Cardiac septum (tissue), 1 donor: ENCODE results near the gene UGT1A6.

DNA sequence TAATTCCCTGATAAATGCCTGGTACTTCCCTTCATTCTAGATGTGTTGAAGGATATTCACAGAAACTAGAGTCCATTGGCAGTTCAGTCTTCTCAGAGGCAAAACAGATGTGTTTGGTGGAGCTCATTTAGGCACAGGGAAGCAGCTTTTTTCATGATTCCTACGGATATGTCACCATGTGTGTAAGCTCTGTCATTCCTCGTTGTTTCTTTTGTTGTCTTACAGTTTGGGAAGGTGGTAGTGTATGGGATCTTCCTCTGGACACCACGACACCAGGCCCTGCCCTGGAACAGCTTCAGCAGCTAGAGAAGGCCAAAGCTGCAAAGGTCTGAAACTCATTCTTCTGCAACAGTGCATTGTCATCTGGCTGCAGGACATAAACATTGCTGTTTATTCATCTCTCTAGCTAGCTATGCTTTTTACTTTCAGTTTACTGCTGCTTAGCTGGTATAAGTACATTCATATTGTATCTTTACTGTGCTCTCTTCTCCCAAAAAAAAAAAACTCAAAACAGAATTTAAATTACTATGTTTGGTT is 39.1 kb upstream of the KCNJ13 start:
- PRO-cap = no peak

DNA sequence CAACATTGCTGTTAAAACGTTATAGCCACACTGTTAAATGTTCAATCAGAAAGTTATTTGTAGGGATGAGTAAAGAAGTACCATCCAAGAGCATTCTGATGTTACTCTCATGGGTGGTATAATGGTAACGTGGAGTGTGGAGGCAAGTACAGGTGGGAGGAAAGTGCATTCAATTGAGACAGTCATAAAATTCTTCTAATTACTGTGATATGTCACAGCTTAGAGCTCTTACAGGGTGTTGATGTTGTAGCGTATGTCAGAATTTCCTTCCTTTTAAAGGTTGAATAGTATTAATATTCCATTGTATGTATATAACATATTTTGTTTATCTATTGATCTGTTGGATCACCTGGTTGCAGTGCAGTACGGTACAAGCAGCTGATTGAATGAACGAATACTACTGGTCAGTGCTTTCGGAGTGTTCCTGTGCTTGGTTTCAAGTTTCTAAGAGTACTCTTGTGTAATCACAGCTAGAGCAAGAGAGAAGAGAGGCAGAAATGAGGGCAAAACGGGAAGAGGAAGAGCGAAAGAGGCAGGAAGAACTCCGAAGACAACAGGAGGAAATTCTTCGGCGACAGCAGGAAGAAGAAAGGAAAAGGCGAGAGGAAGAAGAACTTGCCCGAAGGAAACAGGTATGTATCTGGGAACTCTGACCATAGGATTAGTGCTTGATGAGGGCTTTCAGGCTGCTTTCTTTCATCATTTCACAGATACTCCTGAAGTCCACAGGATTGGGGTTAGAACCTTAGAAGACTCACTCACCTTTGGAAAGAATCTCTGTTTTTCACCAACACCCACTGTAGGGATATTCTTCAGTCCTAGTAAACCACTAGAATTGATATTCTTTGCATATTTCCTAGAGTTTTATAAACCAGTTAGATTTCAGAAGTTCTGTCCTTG is 40.3 kb upstream of the KCNJ13 start:
- PRO-cap = no peak

DNA sequence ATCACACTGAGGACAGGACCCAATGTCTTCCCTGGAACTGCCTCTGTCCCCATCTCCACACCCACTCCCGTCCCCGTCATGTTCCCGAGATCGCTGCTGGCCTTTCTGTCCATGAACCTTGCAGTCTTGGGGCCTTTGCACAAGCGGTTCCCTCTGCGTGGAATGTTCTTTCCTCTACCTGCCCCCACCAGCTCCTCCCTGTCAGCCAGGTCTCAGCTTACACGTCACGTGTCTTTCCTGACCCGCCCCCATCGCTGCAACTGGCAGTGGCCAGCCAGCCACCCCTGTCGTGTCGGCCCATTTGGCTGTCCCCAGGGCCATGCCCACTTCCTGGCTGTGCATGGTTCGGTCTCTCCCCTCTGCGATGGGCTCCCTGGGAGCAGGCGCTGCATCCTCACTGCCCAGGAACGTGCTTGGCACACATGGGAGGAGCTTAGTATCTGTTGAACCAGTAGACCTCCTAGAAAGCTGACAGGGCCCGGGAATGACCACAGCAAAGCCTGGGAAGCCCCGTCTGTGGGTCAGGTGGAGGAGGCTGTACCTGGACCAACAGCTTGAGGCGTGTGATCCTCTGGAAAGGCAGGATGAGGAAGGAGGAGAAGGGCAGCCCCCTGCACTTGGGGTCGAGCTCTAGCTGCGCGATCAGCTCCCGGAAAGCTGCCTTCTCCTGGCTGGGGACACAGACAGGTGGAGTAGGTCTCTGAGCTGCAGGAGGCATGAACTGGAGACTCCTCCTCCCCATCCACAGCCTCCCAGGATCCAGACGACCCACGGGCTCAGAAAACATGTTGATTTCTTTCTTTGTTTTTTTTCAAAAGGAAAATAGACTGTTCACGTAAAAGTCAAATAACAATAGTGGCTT is 21.0 kb downstream of the SNORC start:
- PRO-cap = no peak

GRCh38 chr2:232926812-232927717 is 57.0 kb downstream of the SNORC start:
- PRO-cap = no peak

DNA sequence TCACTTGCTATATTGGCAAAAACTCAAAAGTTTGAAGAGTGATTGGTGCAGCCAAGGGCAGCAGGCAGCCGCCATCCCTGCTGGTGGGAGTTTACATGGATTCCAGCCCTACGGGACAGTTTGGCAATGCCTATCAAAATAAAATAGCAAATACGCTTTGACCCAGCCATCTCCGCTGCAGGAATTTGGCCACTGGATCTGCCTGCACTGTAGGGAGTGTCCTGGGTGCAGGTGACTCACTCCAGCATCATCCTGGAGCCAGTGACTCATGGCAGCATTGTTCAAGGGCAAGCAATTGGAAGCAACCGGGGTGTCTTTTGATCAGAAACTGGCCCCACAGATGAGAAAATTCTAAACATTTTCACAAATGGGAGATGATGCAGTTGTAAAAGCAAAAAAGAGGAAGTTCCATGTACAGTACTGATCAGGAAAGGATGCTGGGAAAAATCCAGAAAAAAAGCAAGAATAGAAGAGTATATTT is 24.6 kb downstream of the NGEF start:
- PRO-cap = no peak

DNA sequence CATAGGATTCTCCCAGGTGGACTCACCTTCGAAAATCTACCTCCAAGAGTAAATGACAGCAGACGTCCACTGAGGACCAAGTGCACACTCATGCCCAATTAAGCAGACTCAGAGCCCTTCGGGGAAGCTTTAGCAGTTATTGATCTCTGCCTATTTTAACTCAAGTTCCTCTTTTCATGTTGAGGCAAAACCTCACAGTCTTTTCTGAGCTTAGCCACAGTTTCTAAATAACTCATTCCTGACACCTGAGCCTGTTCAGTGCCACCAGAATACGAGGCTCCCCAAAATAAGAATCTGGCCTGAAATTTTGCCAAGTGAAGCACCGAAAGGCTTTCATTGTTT is 22.0 kb downstream of the INPP5D start:
- PRO-cap = no peak

DNA sequence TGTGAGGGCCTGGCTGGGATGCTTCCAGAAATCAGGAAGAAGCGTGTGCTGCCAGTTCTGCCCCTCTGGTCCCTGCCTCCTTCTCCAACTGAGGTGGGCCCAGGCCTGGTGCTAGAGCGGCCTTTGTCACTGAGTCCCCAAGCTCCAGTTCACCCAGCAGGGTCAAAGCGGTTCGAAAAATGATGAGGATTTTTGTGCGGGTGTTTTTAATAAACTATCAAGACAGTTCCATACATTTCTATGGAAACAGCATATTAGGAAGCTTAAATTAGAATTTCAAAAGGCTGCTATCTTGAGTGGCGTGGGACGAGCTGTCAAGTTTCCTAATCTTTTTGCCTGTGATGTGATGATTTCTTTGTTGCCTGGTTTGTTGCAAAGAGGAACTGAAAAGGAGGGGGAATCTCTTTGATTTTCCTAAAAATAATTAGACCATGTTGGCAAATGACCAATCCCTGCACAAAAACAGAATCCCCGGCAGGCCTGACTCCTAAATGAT is 66.2 kb upstream of the ATG16L1 start:
- PRO-cap = no peak

DNA sequence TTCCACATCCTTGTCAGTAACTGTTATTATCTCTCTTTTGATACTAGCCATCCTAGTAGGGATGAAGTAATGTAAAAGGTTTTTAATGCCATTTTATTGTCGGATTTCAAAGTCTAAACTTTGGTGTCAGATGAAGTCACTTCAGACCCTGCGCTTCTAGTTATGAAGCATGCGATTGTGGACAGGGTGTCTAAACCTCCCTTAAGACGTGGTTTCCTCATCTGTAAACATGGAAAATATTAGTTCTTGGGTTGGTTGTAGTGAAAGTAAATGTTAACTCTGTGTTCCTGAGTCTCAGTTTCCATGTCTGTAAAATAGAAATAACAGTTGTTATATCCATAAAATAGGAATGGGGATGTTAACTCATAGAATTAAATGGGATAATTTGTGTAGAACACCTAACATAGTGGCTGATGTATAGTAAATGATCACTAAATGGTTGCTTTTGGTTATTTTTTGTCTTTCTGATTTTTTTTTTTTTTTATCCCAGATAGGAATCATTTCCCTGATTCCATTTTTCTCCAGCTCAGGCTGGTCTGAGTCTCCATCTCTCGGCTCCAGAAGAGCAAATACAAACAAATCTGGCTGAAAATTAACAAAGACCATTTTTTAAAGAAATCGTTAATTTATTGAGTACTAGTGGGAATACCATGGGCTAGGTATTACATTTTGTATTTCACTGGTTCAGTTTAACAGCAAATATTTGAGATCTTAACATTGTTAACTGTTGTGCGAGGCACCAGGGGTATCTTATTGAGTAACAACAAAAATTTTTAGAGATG is 4.9 kb downstream of the DGKD start:
- PRO-cap = no peak

- PRO-cap = no peak
These were observed at the start of gene UGT1A6 for GRCh38 chr2:233692449-233693030. Gene UGT1A6, plus strand, starts transcription at chr2:233692890.

DNA sequence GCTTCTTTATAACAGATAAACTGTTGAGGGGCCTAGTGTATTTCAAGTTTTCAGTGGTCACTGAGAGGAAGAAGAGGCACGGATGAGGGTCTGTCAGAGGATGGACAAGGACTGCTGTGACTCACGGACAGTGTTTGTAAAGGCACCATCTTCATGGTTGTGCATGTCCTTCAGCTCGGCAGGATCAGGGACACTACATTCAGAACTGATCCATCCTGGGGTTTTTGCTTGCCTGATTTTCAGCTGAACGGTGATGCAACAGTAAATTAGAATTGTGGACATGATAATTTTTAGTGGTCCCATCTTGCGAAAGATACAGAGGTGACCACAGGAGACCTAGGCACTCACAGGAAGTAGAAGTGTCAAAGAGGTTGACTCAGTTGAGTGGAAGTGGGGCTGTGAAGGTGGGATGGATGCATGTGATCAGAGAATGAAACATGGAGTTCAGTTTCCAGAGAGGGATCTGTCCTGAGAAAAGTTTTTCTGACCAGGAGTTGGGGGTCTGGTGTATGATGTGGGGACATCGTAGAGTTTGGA is 1.3 kb downstream of the UGT1A4 start:
- PRO-cap = no peak

DNA sequence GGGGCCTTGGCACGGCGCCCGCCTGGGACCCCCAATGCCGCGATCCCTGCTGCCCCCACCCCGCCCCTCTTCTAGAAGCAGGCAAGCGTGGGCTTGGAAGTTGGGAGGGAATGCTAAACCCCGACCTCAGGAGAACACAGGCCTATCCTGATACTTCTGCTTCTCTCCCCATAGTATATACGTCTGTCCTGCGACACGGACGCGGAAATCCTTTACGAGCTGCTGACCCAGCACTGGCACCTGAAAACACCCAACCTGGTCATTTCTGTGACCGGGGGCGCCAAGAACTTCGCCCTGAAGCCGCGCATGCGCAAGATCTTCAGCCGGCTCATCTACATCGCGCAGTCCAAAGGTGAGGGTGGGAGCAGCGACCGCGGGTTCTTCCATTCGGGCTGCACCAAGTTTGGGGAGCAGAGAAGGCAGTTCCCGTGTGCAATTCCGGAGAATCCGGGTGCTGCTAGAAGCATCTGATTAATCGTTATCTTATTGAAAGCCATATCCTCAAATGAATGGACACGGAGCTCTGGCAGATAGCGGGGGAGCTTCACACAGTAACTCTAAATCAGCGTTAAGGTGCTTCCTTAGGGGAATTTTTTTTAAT is 21.8 kb downstream of the TRPM8 start:
- PRO-cap = no peak

DNA sequence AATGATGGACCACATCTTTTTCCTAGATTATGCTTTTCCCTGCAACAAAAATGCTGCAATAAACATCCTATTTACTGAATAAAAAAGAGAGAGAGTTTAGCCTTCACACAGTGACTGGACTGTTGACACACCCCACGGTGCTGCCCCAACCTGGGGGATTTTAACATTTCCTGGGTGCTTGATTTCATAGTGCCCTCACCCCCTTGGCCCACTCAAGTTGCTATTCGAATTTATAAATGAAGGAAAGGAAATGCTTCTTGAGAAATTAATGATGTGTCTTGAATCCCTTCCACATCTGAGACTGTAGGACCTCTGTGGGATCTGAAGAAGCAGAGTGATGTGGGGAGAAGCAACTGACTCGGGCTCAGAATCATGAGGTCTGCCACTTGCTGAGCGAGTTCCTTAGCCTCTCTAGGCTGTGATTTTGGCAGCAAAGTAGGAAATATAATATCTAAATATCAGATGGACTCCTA is 61.5 kb downstream of the TRPM8 start:
- PRO-cap = no peak

GRCh38 chr2:234203445-234203737 is 152.9 kb downstream of the SPP2 start:
- PRO-cap = no peak

GRCh38 chr2:234372929-234373404 is 123.9 kb downstream of the ARL4C start:
- PRO-cap = no peak

GRCh38 chr2:234422892-234423260 is 74.0 kb downstream of the ARL4C start:
- PRO-cap = no peak

GRCh38 chr2:234444580-234445488 is 52.0 kb downstream of the ARL4C start:
- PRO-cap = no peak

GRCh38 chr2:234446811-234447289 is 50.0 kb downstream of the ARL4C start:
- PRO-cap = no peak

DNA sequence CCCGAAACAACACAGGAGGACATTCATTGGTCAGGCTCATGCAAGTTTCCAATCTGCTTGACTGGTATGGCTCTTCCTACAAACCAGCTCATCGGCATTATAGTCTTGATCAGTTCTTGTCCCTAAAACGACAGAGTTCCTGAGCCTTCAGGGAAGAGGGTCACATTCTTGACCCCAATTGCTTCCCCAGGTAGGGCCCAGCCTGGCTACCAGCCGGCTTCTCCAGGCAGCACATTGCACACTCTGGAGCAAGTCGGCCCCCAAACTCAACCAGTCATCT is 34.9 kb downstream of the ARL4C start:
- PRO-cap = no peak

DNA sequence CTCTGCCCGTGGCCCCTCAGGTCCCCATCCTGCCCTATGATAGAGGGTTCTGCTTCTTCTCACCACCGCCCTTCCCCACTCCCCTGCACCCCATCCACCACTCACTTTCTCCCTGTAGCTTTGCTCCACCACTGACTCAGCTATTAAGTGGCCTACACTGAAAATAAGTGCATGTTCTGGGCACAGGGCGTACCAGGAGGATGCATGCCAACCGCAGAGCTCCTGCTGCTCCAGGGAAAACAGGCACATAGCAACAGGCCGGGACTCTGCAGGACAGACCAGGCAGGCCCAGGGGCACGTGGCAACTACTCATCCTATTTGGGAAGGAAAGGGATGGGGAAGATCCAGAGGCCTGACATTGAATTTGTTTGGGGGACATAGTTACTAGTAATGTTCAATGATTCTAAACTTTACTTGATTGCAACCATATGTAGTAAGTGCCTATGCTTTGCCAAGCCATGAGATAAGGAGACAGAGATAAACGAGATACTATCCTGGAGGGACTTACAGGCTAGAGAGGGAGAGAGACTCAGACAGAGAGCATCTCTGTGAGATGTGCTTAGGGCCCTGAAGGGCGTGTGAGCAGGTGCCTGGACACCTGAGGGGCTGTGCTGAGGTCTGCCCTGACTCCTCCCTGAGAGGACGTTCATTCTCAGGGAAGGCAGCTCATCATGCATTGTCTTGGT is 28.3 kb downstream of the ARL4C start:
- PRO-cap = no peak

DNA sequence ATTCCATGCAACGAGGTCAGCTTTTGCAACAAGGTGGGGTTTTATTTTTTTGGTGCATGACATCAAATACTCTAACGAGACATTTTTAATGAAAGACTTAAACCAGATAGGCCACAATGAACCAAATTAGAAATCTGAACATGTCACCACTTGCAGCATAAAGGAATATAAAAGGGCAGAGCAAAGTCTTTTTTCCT is 2.4 kb downstream of the ARL4C start:
- PRO-cap = no peak